Pulmonary lymph node (tissue), 1 donor: ENCODE data around the gene RNF113B.

DNA sequence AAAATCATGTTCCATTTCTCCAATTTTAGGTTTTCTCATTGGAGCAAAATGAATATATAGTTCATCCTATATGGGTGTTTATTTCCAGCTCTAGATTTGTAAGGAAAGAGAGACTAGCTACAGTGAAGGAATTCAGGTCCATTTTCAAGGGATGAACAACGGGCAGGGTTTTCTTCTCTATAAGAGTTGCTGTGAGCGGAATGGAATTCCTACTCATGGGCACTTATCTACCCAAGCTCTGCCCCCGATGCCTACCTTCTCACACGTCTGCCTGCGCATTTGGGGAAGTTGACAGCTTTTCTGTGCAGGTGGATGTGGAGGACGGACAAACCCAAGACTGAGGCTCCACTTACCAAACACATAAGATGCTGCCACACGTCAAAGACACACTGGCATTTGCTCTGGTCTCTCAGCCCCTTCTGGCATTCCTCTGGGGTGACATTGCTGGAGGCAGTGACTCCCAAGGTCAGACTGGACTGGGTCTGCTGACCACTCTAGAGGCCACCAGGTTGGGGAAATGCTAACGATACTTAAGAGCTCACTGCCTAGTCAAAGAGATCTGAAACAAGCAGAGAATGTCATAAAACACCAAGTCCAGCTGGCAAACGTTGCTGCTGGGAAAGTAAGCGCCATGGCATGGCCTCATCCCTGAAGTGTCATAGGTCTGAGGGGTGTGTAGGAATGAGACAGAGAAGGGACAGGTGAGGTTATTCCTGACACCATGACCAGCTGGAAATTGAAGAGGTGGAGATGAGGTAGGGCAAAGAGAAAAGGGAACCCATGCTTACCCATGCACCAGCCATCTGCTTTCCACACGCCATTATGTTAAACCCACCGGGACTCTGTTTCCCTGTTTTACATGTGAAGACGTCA, 59.0 kb upstream of the RAP2A start:
- PRO-cap, result no peak

- PRO-cap, result bidirectional peak, plus-strand start at chr13:97433204, minus-strand start at chr13:97432976; bidirectional peak, plus-strand start at chr13:97433463, minus-strand start at chr13:97433331; bidirectional peak, plus-strand start at chr13:97434230, minus-strand start at chr13:97433919
Observed at GRCh38 chr13:97433075-97434025, 619 bp upstream of the RAP2A start.

DNA sequence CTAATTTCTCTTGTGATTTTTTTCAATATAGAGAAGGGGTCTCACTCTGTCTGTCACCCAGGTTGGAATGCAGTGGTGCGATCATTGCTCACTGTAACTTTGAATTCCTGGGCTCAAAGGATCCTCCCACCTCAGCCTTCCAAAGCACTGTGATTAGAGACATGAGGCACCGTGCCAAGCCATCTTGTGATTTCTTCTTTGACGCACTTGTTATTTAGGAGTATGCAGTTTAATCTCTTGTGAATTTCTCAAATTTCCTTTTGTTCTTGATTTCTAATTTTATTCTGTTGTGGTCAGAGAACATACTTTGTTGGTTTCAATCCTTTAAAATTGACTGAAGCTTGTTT, 14.4 kb downstream of the IPO5 start:
- PRO-cap, result no peak

- PRO-cap, result no peak
Observed at GRCh38 chr13:98177038-98177389, at the start of gene RNF113B. Gene RNF113B (minus strand): TSS chr13:98177269.

DNA sequence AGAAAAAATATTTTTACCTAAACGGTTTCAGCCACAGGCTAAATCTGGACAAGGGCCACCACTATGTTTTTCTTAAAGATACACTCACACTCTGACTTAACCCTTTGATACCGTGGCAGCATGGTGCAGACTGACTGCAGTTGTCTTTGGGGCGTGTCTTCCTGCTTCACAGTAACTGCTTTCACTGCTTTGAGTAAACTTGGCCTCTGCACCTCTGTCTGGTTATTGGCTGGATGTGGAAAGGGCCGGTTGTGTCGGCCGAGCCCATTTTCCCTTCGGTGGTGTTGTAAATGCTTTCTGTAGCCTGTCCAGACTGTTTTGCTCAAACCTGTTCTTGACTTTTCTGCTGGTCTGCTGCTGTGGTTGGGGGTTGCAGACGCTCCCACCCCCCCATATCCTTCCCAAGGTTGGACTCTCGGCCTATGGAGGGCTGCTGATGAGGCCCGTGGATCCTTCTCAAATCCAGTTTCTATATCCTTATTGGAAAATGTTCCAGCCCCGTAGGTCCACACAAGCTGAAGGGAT, 90.1 kb upstream of the RNF113B start:
- PRO-cap, result no peak

DNA sequence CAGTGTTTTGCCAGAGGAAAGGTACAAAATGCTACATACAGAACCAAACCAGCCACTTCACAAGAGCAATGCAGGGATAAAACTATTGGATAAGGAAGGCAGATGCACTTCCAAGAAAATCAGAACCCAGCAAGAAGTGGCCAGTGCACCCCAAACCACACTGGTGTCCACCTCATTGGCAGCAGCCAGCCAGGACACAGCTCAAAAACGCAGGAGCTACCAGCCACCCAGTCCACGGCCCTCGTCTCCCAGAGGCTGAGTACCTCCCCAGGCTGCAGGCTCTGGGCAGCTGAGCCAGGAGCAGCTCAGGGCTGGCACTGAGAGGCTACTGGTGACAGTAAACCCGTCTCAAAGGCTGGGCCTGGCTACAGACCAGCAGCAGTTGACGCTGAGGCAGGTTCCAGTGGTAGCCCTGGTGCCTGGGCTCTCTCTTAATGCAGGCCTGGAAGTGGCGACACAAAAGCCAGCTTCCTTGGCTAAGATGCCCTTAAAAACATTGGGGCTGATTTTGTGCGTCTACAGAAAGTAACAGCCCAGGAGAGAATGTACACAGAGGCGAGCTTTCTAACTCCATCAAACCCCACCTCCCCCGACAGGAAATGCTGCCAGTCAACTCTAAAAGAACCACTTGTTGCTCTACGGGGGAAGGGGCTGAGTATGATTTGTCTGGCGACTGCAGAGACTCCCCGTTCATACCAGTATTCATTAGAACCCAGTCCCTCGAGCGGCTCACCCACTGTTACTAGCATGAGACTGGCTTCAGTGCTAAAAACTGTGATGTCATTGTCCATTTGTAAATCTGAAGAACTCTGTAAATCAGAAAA, 126.3 kb downstream of the STK24 start:
- PRO-cap, result no peak

DNA sequence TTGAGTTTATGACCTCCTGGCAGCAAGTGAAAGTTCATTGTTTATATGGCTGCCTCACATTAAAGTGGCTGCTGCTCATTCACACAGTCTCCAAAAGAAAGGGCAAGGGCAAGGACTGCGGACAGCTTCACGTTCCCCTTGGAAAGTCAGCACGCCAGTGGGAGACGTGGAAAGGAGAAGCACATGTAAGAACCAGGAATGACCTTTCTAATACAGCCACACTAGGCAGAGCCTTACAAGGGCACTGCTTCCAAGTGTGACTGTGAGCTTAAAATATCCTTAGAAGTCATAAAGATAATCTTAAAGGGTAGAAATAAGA, 73.5 kb downstream of the STK24 start:
- PRO-cap, result no peak

GRCh38 chr13:98535518-98536042, 41.3 kb downstream of the STK24 start:
- PRO-cap, result no peak

- PRO-cap, result unidirectional peak, plus-strand start at chr13:98569121
Observed at GRCh38 chr13:98569030-98570188, 7.5 kb downstream of the STK24 start.

DNA sequence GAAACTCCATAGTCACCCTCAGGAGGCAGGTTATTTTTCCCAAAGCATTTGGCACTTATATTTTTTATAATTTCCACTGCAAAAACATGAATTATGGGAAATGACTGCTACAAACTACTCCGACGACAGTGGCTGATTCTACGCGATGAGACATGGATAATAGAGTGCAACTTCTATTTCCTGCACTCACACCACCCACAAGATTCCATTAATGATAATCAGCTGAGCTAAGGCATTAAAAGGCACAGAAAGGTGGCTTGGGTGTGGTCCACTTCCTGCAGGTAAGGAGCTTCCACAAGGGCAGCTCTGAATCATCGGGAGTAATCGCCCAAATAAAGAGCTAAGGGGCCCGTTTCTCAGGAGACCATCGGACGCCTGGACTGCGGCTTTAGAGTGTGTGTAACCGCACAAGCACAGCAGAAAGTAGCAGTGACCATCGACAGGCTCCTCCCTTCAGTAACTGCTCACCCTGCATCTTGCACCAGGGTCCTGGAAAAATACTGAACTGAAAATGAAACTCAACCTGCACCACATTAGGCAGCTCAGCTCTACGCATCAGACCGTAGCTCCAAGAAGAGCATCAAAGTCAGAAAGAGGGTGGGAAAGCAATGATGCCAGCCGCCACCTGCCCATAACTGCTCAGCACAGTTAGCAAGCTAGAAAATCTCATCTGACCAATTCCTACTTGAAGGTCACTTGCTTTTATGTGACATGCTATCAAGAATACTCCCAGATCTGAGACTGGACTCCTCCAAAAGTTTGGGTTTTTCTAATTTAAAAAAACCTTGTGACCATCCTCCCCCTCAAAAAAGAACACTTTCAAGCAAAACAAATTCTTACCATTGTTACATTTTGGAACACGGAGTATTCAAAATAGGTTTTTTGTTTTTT, 5.9 kb downstream of the STK24 start:
- PRO-cap, result bidirectional peak, plus-strand start at position 589 of the sequence, minus-strand start at position 462 of the sequence

DNA sequence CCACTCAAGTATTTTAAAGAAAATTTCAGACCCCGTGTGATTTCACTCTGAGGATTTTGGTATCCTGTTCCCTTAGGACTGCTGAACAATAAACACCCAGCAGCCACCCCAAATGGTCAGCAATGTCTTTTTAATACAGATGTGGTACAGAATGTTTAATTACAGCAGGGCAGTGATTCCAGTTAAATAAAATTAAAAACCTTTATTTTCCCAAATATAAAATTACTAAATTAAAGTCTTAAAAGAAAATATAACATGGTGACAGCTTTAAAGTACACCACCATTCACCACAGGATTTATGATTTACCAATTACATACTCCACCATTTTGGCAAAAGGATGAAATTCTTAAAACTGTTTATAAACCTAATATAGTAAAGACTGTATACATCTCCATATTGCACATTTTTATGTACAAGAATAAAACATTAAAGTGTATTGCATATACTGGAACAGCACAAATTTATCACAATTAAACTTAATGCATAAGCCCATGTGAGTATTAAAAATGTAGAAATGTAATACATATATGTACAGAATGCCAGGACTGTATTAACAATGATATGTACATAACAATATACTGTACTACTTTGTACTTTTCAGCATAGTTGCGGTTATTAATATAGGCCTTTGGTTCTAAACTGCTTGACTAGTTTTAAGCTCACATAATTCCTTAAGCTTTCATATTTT, 41.0 kb upstream of the SLC15A1 start:
- PRO-cap, result no peak

GRCh38 chr13:98809202-98809515, 56.7 kb upstream of the SLC15A1 start:
- PRO-cap, result no peak

GRCh38 chr13:98972357-98973318, 5.2 kb downstream of the DOCK9 start:
- PRO-cap, result no peak

DNA sequence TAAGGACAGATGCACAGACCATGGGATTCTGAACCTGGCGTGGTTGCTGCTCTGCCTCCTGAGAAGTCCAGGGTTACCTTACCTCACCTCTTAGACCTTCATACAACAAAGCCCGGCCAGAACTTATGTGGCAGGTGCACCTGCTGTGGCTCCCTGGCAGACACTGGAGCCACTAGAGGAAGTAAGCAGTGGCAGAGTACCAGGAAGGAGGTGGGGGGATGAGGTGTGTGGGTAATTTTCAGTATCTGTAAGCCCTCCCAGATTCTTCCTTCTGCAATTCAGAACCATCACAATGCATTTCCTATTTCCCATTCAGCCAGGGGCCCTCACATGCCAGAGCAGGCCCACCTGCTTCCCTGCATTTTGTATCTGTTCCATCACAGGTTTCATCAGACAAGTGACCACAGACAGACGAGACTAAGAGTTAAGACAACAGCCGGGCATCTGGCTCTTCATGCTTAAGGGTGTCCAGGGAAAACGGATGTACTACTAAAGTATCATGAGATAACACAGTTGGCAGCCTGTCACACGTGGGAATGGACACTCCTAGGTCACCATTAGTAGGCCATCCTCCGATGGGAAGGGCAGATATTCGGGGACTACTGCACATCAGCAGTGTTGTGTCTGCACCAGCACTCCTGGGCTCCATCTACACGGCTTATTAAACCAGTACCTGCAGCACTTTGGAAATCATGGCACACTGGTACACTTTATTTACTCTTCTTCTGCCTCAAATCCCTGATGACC, 106.3 kb upstream of the DOCK9 start:
- PRO-cap, result unidirectional peak, minus-strand start at position 165 of the sequence

GRCh38 chr13:99087103-99087578, 109.3 kb upstream of the DOCK9 start:
- PRO-cap, result bidirectional peak, plus-strand start at chr13:99087372, minus-strand start at chr13:99087227

- PRO-cap, result unidirectional peak, plus-strand start at chr13:99273321
Observed at GRCh38 chr13:99273234-99273795, 15.1 kb upstream of the GPR18 start.

DNA sequence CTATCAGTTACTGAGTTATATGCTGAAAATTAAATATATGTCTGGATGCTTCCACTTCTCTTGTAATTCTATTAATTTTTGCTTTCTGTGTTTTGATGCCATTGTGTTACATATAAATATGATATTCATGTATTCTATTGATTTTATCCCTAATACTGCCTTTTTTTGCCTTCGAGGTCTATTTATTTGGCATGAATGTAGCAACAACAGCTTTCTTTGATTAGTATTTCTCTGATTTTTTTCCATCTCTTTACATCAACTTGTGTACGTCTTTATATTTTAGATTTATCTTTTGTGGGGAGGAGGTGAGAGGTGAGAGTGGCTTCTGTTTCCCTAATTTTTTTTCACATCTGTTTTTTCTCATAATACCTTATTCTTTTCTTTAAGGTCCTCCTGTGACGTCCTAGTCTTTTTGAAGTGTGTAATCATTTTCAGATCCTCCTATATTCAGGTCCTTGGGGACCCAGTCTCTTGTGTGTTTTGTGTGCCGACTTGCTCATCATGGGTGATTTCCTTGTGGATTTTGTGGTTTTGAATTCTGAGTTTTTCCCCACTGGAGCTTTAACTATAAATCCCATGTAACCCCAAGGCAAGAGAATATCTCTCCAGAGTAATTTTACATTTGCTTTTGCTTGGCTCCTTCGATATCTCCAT, 58.7 kb upstream of the GPR183 start:
- PRO-cap, result bidirectional peak, plus-strand start at position 474 of the sequence, minus-strand start at position 352 of the sequence

GRCh38 chr13:99366964-99367510, 59.8 kb upstream of the GPR183 start:
- PRO-cap, result bidirectional peak, plus-strand start at chr13:99367259, minus-strand start at chr13:99367203

DNA sequence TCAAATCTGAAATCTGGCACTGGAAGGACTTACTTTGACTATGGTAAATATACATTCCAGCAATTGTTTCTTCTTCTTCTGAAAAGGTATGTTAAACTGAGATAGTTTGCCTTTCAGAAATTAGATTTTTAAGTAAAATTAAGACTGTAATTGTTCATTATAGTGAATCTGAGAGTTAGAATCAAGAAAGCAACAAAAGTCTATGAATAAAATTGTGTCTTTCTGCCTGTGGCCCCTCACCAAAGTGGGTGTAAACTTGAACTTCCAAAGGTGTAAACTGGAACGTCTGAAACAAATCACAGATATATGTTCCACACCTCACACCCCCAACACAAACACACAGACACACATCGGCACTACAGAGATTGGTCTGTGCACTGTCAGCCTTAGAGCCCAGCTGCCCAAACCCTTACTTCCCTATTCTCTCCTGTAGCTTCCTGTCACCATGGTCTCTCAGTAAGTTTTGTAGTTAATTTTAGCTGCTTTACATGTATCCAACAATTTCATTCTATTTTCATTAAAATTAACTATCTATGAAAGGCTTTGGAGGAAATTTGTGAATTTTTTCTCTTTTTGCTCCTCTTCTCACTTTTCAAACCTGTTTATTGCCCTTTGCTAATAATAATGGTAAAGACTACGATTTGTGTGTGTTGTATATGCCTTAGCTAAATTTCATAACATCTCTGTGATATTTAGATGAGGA, 5.3 kb downstream of the TM9SF2 start:
- PRO-cap, result no peak

GRCh38 chr13:99525891-99526973, 25.0 kb downstream of the TM9SF2 start:
- PRO-cap, result no peak